Diencephalon (tissue), 2 donors: ENCODE results near the genes ADGRB3, LMBRD1 and DDX43.

DNA sequence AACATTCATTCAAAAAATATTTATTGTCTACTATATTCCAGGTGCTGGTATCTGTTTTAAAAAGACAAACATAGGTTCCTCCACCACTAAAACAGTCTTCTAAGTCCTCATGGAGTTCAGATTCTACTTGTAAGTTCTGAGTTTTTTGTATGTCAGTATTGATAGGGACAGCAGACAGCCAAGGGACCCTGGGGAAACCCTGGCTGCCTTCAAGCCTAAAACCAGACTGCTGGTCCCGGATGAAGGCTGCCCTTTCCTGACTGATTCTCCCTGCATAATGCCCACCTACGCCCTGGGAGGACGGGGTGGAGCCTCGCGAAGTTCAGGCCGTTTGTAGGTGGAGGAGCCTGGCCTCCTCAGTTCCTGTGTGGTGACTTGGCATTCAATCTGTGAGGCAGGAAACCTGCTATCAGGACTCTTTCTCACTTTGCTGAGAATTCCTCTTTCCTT lies 120.2 kb upstream of the LGSN start:
- RAMPAGE, long total RNA, result no peak

GRCh38 chr6:63510153-63510813 lies 62.0 kb upstream of the PTP4A1 start:
- RAMPAGE, long total RNA, result no peak

GRCh38 chr6:63573072-63573380 lies 746 bp downstream of the PTP4A1 start:
- RAMPAGE, long total RNA, result no peak

DNA sequence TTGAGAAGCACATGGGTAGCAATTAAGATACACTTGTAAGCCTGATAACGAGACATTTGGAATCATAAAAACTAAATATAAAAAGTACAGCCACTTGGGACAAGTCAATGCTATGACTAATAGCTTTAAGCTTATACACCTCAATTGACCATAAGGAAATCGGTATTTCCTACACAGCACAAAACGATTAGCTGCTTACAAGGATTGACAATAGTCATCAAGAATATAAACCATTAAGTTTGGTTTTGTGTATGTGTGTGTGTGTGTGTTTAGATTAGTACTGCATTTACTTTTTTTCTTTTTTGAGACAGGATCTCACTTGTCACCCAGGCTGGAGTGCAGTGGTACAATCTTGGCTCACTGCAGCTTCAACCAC lies 12.0 kb downstream of the PTP4A1 start:
- RAMPAGE, long total RNA, result no peak

GRCh38 chr6:63663236-63664021 lies 27.8 kb downstream of the PHF3 start:
- RAMPAGE, long total RNA, result no peak

GRCh38 chr6:63733417-63734133 lies 98.0 kb downstream of the PHF3 start:
- RAMPAGE, long total RNA, result no peak

DNA sequence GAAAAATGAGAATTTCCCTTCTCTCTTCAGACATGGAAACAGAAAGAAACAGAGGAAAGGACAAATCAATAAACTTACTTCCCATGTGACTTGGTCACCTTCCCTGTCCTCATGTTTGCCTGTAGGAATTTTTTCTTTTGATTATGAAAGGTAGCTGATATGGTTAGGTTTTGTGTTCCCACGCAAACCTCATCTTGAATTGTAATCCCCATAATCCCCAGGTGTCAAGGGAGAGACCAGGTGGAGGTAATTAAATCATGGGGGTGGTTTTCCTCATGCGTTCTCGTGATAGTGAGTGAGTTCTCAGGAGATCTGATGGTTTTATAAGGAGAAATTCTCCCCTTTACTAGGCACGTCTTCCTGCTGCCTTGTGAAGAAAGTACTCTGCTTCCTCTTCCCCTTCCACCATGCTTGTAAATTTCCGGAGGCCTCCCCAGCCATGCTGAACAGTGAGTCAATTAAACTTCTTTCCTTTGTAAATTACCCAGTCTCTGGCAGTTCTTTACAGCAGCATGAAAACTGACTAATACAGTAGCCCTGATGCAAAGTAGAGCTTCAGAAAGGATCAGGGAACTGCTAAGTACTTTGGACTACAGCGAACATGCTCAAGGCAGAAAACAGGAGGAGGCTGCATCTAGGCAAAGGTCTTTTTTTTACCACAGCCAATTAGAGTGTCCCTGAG lies 170.0 kb downstream of the PHF3 start:
- RAMPAGE, long total RNA, result no peak

DNA sequence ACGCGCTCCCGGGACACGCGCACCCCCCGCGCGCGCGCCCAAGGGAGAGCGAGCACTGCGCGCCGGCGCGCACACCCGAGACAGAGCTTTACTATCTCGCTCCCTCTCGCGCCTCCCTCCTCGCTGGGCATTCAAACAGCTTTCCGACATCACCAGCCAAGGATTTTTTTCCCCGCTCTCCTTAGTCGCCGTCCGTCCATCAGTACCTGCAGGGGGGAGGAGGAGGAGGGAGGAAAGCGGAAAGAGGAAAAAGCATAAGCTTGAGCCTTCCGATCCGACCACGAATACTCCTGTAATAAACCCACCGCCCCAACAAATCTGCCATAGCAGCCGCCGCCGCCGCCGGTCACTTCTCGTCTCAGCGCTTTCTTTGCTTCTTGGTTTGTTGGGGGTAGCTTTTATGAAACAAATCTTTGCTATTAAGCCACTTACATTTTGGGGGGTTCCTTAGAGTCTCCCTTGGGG lies at the start of gene ADGRB3:
Gene ADGRB3 (plus strand): TSS at position 55 of the 465 bp plus-strand sequence.
- RAMPAGE, long total RNA, result no peak

- RAMPAGE, long total RNA, result no peak
Measured at GRCh38 chr6:68653091-68653561, 18.0 kb downstream of the ADGRB3 start.

DNA sequence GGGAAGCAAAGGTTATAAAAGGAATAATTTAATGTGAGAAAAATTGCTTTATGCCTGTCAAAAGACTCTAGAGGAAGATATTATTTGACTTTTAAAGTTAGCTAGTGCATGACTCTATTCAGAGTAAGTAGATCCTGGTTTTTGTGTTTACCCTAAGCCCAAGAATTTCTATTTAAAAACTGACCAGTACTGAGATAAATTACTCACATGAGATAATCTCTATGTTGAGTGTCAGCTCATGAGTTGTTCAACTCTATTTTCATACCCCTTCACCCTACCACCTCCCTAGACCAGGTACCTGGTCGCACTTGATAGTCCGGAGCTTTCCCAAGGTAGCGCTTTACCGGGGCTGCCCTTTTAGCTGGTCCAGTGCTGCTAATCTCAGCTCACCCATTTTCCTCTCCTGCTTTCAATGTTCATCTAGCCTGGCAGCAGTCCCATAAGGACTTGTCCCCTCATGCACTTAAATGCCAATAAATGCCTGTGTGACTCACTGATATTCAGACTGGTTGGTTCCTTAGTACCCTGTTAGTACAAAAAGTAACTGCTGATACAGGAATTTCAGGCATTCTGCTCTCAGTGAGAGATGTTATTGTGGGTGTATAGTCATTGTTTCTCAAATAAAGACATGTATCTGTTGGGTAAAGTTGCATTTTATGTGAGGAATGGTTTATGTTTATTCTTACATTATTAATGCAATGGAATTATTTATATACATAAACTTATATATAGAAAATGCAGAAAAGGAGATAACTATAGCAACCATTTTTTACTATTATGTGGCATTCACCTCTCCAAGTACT lies 503.9 kb downstream of the ADGRB3 start:
- RAMPAGE, long total RNA, result no peak

DNA sequence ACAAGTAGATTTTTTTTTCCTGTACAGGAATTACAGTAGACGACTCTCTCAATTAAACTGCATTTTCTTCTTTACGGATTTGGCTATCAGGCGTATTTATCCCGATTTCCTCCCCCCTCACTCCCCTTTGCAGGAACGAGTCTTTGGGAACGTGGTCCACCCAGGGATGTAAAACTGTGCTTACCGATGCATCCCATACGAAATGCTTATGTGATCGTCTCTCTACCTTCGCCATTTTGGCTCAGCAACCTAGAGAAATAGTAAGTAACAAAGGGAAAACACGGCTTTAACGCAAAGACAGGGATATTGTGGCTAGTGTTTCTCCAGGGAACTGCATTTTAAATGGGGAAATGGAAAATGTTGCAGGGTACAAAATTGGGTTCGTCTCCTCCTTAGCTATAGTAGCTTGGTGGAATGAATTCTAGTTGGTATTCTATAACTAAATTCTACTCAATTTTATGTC lies 563.6 kb downstream of the LMBRD1 start:
- RAMPAGE, long total RNA, result no peak

GRCh38 chr6:69780673-69781274 lies 16.0 kb downstream of the LMBRD1 start:
- RAMPAGE, long total RNA, result no peak

- RAMPAGE, long total RNA, result start-site peak on the minus strand at chr6:69796864-69797010, 1,016 and 1,041 reads in 2 replicates
Measured at GRCh38 chr6:69796381-69797295, at the start of gene LMBRD1. Gene LMBRD1, minus strand, starts transcription at chr6:69797010.

GRCh38 chr6:70811304-70812402 lies 144.0 kb downstream of the SMAP1 start:
- RAMPAGE, long total RNA, result no peak

GRCh38 chr6:71289865-71290074 lies 1.2 kb downstream of the OGFRL1 start:
- RAMPAGE, long total RNA, result no peak

- RAMPAGE, long total RNA, result no peak
Measured at GRCh38 chr6:71367591-71368296, 79.1 kb downstream of the OGFRL1 start.

GRCh38 chr6:71417888-71418352 lies 129.3 kb downstream of the OGFRL1 start:
- RAMPAGE, long total RNA, result no peak

GRCh38 chr6:73394483-73394970 lies at the start of gene DDX43:
Gene DDX43, plus strand, starts transcription at chr6:73394828.
- RAMPAGE, long total RNA, result no peak

GRCh38 chr6:73521444-73522080 lies 730 bp upstream of the EEF1A1 start:
- RAMPAGE, long total RNA, result no peak

DNA sequence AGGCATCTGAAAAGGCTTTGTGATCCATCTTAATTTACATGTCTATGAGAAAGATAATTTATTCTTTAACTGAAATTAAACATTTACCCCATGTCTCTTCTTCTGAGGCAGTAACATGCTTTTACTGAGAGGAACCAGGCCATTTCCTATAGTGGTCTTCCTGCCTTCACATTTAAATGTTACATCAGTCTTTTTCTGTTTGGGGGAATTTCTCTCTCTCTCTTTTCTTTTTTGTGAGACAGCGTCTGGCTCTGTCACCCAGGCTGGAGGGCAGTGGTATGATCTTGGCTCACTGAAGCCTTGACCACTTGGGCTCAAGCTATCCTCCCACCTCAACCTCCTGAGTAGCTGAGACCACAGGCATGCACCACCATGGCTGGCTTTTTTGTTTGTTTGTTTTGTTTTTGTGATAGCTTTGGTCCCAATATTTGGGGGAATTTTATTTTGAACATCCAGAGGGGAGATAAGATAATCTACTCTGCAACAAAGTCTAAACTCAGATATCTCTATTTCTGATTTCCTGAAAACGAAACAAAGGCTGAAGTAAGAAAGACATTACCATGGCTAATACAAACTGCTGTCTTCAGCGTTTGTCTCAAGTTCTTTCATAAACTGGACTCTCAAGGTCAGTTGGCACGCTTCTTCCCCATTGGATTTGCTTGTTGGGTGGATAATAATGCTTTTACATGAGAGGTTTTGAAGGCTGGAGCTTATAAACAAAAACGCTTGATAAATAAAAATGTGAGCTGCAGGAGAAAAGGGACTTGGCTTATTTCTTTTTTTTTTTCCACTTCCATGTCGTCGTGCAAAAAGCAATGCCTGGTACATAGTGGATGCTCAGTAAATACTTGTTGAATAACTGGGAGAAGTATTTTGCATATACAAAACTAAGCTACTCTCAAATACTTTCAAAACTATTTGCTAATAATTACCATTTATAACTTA lies 65.4 kb upstream of the EEF1A1 start:
- RAMPAGE, long total RNA, result no peak